T-cell (primary cell): ENCODE data around the gene ADO.

- PRO-cap, 7 experiments: no peak in any of the 7 experiments
These were observed 143.6 kb downstream of the ARID5B start for GRCh38 chr10:62045116-62045410.

DNA sequence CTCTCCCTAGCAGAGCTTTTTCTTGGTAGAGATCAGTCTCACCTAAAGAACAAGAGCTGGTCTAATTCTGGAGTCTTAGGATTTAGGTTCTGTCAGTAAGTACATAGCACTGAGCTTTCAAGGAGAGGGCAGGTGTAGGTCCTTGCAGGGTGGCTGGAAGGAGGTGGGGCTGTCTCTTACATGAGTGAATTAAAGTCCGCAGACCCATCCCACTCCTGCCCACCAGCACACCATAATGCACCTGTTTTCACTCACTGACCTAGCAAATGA, 145.9 kb downstream of the ARID5B start:
- PRO-cap, 7 experiments: no peak in any of the 7 experiments

- PRO-cap, 7 experiments: no peak in any of the 7 experiments
These were observed 148.0 kb downstream of the ARID5B start for GRCh38 chr10:62049529-62049808.

DNA sequence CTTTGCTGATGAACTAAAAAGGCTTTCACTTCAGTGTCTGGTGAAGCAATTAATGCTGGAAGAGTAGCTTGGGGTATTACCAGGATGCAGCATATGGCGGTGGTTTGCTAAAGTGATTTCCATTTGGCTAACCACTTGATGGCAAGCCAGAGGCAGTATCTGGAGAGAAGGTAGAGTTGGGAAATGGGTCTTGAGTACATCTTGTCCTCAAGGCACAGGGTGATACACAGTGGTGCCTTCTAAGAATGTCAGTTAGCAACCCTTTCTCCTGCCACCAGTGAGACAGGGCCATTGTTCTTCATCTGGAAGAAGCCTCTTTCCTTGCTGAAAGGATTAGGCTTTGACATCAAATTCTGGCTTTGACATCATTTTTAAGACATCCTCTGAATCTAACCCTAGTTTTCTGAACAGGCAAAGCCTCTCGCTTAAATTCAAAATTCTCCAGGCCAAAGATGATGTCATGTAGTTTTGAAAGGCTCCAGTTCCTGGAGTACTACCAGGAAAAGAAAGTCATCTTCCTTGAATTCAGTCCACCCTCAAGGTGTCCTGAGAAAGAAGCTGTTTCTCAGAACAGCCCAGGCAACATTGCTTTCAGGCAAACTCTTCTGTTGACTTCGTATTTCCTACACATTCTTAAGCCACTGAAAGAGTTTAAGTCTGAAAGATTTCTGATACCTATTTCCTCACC, 162.4 kb downstream of the ARID5B start:
- PRO-cap, 7 experiments: no peak in any of the 7 experiments

- PRO-cap, 7 experiments: no peak in any of the 7 experiments
These were observed 173.4 kb downstream of the RTKN2 start for GRCh38 chr10:62094863-62096082.

GRCh38 chr10:62239870-62240338, 28.7 kb downstream of the RTKN2 start:
- PRO-cap, 7 experiments: peak in 6 of 7 experiments; most common minus-strand start chr10:62240127 (in 3)

GRCh38 chr10:62608537-62608955, 196.0 kb upstream of the ADO start:
- PRO-cap, 7 experiments: no peak in any of the 7 experiments

- PRO-cap, 7 experiments: peak in 2 of 7 experiments; most common minus-strand start chr10:62681346 (in 1)
These were observed 123.4 kb upstream of the ADO start for GRCh38 chr10:62681138-62681439.

DNA sequence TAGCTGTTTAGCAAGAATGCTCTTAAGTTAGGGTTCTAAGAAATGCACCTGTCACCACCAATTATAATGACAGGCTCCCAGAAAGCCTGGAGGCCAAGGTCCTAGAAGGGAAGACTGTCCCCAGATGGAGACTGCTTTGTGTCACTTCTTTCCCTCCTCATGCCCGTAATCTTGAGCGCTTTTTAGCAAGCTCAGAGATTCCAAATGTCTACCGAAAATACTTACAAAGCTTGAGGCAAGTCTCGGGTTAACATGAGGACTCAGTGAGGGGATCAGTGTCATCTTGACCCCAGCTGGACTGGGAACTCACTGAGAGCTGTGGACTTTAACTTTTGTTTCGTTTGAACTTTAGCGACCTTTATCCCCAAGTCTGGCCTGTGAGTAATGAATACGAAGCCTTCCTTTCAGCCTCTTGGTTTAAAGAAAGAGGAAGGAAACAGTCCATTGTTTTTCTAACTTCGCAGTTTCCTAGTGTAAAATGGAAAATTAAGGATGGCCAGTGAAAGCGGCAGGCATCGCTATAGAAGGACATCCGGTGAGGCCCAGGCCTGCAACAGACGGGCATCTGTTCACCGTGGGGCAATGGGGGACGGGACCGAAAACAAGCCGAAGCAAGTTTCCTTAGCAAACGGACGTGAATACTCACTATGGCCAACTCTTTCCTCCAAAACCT, 44.2 kb upstream of the ADO start:
- PRO-cap, 7 experiments: no peak in any of the 7 experiments

GRCh38 chr10:62804568-62805373, at the start of gene ADO:
Gene ADO (plus strand): TSS chr10:62804720.
- PRO-cap, 7 experiments: peak in 7 of 7 experiments; most common plus-strand start chr10:62804702 (in 5); most common minus-strand start chr10:62805093 (in 6)

GRCh38 chr10:63137302-63137638, 4.1 kb downstream of the NRBF2 start:
- PRO-cap, 7 experiments: no peak in any of the 7 experiments

GRCh38 chr10:63171293-63172011, 38.3 kb downstream of the NRBF2 start:
- PRO-cap, 7 experiments: no peak in any of the 7 experiments

- PRO-cap, 7 experiments: no peak in any of the 7 experiments
These were observed 56.0 kb downstream of the NRBF2 start for GRCh38 chr10:63188968-63189690.

DNA sequence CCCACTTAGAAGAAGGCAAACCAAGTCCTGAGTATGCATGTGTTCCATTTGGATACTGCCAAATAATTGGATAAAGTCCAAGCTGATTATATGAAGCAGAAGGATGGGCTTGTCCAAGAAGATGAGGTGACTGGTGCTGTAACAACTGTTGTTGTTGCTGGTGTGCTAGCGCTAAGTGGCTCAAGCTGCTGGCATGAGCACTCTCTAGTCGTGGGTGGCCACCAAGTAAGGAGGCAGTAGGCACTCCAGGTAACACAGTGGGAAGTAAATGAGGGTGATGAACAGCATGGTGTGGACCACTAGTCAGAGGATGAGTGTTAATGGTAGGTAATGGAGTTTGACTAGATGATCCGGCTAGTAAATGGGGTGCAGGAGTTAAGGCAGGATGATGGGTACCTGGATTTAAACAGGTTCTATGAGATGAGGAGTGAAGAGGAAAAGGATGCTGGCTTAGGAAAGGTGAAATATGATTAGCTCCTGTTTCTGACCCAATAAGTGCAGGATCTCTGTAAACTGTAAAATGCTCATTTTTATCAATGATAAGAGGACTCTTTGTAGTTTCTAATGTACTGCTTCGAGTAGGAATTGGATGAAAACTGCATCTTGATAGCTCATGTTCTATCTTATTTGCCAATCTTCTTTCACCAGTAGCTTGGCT, 80.5 kb downstream of the NRBF2 start:
- PRO-cap, 7 experiments: no peak in any of the 7 experiments

- PRO-cap, 7 experiments: no peak in any of the 7 experiments
These were observed 110.9 kb downstream of the NRBF2 start for GRCh38 chr10:63243923-63244615.

GRCh38 chr10:63442413-63443312, 23.1 kb downstream of the JMJD1C start:
- PRO-cap, 7 experiments: no peak in any of the 7 experiments

DNA sequence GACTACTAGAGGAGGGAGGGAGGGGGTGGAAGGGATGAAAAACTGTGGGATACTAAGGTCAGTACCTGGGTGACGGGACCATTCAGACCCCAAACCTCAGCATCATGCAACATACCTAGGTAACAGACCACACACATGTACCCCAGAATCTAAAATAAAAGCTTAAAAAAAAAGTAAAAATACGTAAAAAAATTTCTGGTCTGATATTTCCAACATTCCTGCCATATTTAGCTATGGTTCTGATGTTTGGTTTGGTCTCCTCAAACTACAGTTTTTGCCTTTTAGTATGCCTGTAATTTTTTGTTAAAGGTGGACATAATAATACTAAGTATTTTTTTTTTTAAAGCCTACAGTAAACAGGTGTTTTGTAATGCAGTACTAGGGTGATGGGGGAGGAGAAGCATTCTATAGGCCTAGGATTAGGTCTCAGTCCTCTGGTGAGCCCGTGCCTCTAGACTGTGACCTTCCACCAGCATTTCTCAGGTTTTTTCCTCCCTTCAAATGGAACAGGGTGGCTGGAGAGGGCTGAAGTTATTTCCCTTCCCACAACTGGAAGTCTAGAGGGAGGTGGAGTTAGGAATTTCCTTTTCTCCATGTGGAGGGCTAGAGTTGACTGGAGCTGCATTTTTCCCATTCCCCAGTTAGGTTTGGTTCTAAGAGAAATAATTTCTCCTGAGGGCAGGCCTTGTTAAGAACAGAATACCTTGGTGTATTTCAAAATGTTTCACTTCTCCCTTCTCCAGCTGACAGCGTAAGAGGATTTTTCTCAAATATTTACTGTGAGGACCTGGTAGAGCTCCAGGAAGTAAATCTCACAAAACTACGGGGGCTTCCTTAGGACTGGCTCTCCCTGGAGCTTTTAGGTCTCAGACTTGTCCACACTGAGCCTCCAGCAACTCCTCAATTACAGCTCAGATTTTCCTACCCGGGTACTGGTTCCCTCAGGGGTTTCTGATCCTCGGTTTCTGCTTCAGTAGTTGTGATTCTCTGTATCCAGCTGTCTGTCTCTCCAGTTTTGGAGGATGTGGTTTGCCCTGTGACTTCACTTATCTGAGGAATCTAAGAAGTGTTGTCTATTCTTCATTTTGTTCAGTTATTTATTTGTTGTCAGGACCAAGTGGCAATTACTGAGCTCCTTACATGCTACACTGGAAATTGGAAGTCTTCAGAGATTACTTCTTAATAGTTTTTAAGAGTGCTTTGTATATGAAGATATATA, 6.2 kb upstream of the REEP3 start:
- PRO-cap, 7 experiments: no peak in any of the 7 experiments

- PRO-cap, 7 experiments: no peak in any of the 7 experiments
These were observed 72.4 kb downstream of the REEP3 start for GRCh38 chr10:63593536-63594041.

DNA sequence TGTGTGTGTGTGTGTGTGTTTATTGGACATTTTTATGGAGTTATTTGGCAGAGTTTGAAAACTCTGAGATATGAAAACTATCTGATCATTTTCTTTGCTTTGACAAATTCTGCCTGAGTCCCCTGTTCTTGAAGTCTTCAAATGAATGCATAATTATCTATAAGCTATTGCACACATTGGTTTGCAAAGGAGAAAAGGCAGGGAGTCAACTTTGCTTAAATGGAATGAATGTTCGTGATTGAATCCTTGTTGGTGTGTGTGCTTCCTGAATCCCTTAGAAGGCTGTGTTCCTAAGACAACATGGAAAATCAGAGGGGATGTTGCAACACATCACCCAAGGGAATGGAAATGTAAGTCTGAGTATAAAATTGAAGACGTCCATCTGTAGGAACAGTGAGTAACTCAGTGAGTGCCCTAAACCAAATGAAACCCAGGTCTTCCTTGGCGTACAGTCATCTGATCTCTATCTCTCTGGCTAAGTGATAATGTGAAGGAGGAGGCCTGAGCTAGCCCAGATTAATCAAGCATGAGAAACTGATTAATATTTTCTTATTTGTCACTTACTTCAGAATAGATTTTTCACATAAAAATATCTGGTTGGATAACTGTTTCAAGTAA, 161.1 kb downstream of the REEP3 start:
- PRO-cap, 7 experiments: peak in 3 of 7 experiments; most common minus-strand start position 454 of the sequence (in 3)

DNA sequence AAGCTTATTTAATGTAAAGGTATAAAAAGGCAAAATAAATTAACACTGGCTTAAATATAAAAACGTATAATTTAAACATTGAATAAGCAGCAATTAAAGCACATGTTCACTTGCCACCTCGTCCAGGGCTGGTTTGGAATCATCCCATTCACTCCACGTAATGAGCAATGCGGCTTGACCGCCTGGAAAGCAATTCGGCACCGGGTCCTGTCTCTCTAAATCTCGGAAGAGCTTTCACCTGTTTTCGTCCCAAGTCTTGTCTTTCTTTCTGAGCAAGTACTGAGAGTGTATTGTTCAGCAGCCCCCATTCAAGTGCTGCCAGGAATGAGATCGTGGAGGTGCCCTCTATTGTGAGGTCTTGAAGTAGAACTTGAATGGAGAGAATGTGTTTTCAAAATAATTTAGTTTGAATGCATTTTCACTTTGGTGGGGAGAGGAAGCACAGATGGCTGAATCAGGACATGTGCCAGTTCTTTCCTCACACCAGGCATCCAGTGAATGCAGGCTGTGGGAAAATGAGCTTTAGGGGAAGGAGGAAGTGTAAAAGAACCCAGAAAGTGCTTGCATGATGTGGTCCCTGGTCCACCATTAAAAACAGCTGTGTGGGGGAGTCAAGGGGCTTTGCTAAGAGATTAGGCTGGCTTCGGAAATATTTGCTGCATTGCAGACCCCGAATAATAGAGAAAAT, 515.3 kb downstream of the REEP3 start:
- PRO-cap, 7 experiments: no peak in any of the 7 experiments